ENCODE results near the genes CCDC170, MTRF1L and SCAF8.

DNA sequence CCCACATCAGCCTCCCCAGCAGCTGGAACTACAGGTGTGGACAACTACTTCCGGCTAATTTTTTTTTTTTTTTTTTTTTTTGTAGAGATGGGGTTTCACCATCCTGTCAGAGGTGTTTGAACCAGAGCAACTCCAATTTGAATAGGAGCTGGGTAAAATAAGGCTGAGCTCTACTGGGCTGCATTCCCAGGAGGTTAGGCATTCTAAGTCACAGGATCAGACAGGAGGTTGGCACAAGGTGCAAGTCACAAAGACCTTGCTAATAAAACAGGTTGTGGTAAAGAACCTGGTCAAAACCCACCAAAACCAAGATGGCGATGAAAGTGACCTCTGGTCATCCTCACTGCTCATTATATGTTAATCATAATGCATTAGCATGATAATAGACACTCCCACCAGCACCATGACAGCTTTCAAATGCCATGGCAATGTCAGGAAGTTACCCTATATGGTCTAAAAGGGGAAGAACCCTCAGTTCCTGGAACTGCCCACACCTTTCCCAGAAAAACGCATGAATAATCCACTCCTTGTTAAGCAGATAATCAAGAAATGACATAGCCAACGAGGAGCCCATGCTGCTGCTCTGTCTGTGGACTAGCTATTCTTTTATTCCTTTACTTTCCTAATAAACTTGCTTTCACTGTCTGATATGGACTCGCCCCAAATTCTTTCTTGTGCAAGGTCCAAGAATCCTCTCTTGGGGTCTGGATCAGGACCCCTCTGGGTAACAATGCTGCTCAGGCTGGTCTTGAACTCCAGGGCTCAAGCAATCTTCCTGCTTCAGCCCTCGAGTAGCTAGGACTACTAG lies 10.6 kb upstream of the AKAP12 start:
- PRO-cap, 3 experiments, result no peak in any of the 3 experiments
- RRBS, result no CpG with 5 or more reads among the region's 6 CpGs

DNA sequence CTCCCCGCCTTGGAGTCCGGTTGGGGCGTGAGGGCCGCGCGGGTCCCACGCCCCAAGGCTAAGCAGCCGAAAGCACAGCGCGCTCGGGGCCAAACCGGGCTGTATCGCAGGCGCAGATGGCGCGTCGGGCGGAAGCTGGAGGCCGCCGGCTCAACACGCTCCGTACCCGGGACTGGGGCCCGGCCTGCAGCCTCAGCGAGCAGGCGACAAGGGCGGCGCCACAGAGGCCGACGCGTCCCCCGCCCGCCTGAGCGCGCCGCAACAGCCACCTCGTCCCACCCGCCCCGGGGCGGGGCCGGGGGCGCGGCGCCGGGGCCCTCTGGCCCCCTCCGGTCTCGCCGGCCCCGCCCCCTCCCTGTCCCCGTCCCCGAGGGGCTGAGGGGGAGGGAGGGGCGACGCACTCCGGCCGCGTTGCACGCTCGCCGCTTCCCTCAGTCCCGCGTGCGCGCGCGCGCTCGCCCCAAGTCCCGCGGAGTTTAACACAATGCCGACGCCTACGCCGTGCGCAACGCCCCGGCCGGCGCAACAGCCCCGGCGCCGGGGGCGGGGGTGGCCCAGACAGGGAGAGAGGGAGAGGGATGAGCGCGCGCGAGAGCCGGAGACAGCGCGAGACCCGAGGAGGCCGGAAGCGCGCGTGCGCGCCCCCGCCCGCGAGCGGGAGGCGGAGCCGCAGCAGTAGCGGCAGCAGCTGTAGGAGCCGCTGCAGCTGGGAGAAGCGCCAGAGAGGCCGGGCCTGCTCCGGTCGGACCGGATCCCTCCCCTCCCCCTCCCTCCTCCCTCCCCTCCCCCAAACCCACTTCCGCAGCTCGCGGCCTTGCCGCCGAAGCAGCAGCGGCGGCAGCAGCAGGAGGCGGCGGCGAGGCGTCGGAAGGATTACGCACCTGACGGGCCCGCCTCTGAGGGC lies 1.1 kb downstream of the ZBTB2 start:
- PRO-cap, 3 experiments, result peak in 3 of 3 experiments; most common plus-strand start position 113 of the sequence (in 2); most common minus-strand start position 174 of the sequence (in 3)
- RRBS, result 2% methylated on average over 63 of the region's 124 CpGs

- PRO-cap, 3 experiments, result peak in 1 of 3 experiments; most common plus-strand start chr6:151494126 (in 1); most common minus-strand start chr6:151494005 (in 1)
- RRBS, result 3% methylated on average over 41 of the region's 69 CpGs
Observed at GRCh38 chr6:151493577-151494247, at the start of gene CCDC170. Gene CCDC170 (plus strand): TSS chr6:151494017.

DNA sequence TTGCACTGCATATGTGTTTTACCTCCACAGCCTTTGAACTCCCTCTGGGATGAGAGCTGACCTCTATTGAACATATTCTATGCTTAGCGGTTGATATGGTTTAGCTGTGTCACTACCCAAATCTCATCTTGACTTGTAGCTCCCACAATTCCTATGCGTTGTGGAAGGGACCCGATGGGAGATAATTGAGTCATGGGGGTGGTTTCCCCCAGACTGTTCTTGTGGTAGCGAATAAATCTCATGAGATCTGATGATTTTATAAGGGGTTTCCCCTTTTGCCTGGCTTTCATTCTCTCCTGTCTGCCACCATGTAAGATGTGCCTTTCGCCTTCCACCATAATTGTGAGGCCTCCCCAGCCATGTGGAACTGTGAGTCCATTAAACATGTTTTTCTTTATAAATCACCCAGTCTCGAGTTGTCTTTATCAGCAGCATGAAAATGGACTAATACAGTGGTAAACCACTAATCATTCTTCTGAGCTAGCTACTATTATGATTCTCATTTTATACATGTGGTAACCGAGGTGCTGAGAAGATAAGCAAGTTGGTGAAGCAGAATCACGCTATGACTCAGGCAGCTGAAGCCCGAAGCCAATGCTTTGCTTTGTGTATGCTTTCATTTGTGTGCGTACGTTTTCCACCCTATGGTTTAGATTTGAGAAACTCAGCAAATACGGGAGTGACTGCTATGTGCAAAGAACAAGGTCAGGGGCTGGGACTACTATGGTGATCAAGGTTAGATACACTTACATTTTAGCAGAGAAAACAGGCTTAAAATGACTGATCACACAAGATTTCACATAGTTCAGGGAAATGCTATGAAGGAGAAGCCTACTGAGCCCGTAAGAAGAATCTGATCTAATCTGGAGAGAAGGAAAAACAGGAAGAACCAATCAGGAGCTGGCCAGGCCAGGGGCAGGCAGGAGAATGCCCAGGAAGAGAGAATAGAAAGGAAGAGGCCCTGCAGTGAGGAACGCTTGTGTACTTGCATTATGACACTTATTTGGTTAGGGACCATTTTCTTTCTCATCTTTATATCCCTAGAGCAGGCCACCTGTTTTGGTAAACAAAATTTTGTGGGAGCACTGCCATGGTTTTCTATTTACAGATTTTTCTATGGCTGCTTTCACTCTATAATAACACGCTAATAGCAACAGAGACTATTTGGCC lies 363.6 kb downstream of the ESR1 start:
- PRO-cap, 3 experiments, result no peak in any of the 3 experiments
- RRBS, result no CpG with 5 or more reads among the region's 15 CpGs

DNA sequence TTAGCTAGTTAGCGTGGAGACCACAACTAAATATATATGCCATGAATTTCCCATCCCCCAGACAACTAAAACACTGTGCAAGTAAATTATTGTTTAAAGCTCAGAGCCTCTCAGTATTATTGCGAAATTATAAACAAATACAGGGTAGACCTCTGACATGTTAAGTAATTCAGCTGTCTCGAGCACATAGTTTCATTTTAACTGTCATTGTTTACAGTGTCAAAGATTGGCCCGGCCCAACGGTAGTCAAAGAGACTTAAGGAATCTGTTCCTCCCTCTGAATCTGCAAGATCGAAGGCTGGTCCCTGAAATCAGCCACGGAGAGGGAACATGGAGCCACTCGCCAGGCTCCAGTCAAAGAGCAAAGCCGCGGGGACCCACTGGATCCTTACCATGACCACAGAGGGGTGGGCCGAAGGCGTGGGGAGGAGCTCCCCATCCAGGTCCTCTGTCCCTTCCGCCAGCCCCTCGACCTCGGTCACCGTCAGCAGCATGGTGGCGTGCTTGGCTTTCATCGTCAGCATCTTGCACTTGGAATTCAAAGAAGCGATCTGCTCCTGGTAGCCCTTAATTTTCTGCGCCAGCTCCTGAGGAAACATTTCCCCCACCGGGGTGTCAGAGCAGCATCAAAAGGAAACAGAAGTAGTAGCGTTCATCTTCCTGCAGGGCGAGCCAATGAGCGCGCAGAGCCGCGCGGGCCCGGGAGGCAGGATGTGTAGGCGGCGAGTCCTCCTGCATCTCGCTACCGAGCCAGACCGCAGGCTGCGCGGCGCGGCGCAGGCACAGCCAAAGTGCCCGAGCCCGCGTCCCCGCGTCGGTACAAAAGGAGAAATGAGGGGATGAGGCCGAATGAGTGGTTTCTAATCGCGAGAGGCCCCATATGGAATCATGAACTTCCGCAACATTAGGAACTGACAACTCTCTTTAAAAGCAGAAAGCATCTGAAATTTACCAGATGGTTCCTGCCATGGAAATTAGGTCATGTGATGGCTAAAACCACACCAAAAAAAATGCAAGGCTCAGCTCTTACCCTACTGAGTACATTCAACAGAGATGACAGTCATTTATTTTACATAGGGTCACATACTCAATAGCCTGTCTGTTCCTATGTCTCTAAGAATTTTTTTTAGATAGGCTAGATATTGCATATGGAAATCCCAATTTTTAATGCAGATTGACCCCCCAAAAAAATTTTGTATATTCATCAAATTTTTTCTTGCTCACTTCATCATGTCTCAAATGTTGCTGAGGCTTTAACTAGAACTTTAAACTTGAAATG lies 335.2 kb downstream of the SYNE1 start:
- PRO-cap, 3 experiments, result peak in 2 of 3 experiments; most common plus-strand start position 753 of the sequence (in 2); most common minus-strand start position 741 of the sequence (in 1)
- RRBS, result 1% methylated on average over 8 of the region's 49 CpGs

DNA sequence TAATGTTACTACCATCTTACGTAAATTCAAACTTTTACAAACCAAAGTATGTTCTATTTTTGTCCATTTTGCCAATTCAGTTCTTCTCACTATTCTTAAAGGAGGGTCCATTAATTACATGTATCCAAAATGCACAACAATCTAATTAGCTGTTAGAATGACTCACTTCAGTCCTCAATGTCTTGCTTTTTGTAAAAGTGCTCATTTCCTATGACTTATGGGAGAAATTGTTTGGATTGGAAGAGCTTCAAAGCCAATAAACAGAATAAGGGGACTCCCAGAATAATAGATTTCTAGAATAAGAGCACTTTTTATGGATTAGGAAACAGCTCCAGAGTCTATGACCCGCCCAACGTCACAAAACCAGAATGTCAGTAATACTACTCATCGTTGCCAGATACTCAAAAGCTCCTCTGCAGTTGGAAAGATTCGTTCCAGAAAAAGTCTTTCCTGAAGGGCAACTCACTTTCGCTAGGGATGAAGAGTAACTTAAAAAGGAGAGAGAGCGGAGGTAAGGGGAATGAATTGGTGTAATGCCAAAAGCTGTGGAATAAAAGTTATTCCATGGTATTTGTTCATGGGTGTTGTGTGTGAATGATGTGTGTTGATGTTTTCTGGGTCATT lies 64.8 kb downstream of the SYNE1 start:
- PRO-cap, 3 experiments, result no peak in any of the 3 experiments
- RRBS, result no CpG with 5 or more reads among the region's 7 CpGs

- PRO-cap, 3 experiments, result peak in 3 of 3 experiments; most common minus-strand start chr6:152984239 (in 3)
- RRBS, result no CpG with 5 or more reads among the region's 11 CpGs
Observed at GRCh38 chr6:152984091-152984466, 1.2 kb upstream of the FBXO5 start.

DNA sequence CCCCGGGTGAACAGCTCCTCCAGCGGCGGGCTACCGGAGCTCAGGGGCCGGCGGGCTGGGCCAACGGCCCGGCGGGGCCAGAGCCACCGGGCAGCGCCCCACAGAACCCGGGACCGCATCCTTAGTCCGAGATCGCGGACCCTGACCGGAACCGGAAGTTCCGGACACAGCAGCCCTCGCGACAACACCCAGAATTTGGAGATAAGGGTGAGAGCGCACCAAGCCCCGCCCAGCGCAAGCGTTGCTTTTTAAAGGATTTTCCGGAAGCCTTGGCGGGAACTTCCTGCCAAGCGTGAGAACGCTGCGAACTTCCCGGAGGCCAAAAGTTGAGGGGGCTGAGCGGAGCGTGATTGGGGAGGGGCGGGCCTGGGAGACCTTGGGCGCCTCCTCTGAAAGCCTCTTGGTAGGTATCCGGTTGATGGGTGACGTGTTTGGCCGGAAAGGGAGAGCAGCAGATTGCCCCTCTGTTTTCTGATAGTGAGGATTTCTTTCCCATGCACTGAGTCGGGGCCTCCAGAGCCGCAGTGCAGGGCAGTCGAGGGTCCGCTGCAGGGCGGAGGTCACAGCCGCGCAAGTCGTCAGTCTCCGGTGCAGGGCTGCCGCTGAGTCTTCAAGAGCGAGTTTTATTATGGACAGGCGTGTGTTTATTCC lies at the start of gene MTRF1L:
Gene MTRF1L (minus strand): TSS at position 143 of the 651 bp plus-strand sequence.
- PRO-cap, 3 experiments, result peak in 3 of 3 experiments; most common plus-strand start position 275 of the sequence (in 3); most common minus-strand start position 123 of the sequence (in 3)
- RRBS, result under 1% methylated on average over 15 of the region's 50 CpGs

GRCh38 chr6:153130334-153130870 lies 680 bp downstream of the RGS17 start:
- PRO-cap, 3 experiments, result no peak in any of the 3 experiments
- RRBS, result 4% methylated on average over 13 of the region's 39 CpGs

DNA sequence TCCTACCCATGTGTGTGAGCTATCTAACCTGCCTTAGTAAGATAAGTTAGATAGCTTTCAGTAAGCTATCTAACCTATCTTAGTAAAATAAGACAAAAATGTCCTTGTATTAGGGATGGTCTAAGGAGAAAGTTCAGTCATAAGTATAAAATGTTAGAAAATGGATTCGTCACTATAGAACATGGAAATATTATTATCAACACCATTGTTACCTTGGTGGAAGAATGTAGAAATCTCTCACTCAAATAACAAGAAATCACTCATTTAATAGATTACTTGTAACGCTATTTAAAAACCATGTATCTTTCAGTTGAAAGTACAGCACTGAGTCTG lies 185.0 kb upstream of the RGS17 start:
- PRO-cap, 3 experiments, result no peak in any of the 3 experiments
- RRBS, result no CpG with 5 or more reads among the region's 2 CpGs

GRCh38 chr6:154330569-154330786 lies 26.1 kb downstream of the IPCEF1 start:
- PRO-cap, 3 experiments, result no peak in any of the 3 experiments
- RRBS, result no CpG with 5 or more reads among the region's 2 CpGs

DNA sequence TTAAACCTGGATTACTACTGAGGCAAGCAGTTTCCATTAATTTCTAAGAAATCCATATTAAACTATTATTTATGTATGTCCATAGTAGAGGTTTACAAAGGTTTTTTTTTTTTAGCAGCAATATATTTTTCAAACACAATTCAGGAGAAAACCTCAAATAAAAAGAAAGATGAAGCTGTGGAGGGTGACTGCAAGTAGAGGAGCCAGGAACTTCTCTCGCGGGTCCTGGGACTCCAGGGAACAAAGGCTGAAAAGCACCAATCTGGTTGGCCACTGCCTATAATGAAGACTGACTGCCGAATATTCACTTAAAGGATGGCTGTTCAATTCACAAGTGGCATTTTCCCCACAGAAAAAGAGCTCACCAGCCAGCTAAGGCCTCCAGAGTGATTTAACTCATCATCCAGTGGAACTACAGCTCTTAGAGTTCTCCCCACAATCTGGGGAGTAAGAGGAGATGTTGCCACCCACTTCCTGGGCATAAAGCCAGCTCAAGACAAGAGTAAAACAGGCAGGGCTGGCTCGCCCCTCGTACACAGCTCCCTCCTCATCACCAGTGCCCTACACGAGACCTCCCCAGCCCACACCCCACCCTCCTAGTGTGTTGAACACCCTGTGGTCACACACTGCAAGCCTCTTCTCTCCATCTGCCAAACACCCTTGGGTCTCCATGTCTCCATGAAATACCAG lies 47.0 kb upstream of the IPCEF1 start:
- PRO-cap, 3 experiments, result no peak in any of the 3 experiments
- RRBS, result no CpG with 5 or more reads among the region's 6 CpGs

- PRO-cap, 3 experiments, result no peak in any of the 3 experiments
- RRBS, result 91% methylated on average over 2 of the region's 21 CpGs
Observed at GRCh38 chr6:154441848-154442422, 68.5 kb downstream of the CNKSR3 start.

GRCh38 chr6:154482834-154483569 lies 27.5 kb downstream of the CNKSR3 start:
- PRO-cap, 3 experiments, result no peak in any of the 3 experiments
- RRBS, result no CpG with 5 or more reads among the region's 10 CpGs

DNA sequence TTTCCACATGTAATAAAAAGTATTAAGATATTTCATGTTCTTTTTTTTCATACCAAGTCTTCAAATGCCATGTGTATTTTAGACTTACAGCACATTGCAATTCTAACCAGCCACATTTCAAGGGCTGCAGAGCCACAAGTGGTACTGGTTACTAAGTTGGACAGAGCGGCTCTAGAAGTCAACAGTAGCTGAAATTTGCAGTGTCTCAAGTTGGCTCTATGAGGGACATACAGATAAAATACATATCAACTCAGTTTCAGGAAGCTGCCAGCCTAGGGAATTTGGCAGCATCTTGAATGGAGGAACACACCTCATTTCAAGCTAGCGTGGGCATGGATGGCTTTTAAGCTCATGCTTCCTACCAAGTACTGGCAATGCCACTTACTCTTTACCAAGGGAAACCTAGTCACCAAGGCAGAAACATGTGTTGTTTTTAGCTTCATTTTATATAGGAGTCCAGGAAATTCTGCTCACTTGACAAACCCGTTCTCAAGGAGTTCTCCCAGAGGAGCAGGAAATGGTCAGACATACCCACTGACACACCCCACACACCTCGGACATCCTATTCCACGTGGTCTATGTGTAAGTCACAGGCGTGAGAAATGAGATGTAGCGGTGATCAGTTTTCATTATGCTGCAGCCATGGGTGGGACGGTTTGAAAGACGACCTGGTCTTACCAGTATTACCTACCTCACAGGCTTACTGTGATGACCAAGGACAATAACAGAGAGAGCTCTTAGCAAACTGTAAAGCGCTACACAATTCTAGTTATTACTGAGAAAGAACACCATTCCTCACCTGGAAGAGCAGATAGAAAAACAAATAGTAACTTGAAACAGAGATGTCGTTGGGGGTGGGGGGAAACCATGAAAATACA lies 2.0 kb downstream of the CNKSR3 start:
- PRO-cap, 3 experiments, result peak in 1 of 3 experiments; most common plus-strand start position 528 of the sequence (in 1)
- RRBS, result no CpG with 5 or more reads among the region's 11 CpGs

DNA sequence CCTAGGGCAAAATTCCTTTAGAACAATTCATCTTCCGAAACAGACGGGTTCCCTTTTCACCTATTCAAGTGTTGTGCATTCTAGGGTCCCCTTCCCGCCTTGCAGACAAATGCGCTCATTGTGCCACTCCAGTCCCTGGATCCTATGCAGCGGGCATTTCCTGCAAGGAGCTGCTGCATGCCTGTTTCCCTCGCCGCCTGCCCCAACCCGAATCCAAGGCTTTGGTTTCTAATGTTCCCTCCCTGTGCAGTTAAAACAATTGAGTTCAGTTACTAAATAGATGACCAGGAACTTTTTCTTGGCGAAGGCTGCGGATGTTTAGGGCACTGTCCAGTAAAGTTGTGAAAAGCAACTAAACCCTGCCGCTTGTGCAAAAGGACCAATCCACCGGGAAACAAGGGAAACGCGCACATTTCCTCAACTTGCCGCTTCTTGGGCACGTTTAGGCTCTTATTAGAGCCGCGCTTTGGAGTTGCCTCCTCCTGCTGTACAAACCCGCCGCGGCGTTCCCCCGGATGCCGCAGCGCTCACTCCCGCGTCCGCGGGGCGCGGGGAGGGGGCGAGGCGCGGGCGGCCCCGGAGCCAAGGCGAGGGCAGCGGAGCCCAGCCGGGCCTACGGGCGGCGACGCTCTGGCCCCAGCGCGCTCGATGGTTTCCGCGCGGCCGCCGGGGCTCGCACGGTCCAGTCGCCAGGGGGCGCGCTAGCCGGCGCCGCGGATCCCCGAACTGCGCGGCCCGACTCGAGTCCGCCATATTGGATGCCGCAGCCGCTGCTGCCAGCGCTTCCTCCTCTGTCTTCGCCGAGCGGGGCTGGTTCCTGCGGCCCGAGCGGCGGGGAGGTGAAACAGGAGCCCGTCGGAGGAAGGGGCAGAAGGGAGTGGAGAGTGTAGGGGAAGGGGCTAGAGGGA lies at the start of gene SCAF8:
Gene SCAF8 (plus strand): TSS at position 752 of the 908 bp plus-strand sequence.
- PRO-cap, 3 experiments, result peak in 3 of 3 experiments; most common plus-strand start position 530 of the sequence (in 2); most common minus-strand start position 647 of the sequence (in 2)
- RRBS, result 1% methylated on average over 40 of the region's 78 CpGs

- PRO-cap, 3 experiments, result no peak in any of the 3 experiments
- RRBS, result no CpG with 5 or more reads among the region's 4 CpGs
Observed at GRCh38 chr6:154843292-154843851, 110.2 kb downstream of the SCAF8 start.

DNA sequence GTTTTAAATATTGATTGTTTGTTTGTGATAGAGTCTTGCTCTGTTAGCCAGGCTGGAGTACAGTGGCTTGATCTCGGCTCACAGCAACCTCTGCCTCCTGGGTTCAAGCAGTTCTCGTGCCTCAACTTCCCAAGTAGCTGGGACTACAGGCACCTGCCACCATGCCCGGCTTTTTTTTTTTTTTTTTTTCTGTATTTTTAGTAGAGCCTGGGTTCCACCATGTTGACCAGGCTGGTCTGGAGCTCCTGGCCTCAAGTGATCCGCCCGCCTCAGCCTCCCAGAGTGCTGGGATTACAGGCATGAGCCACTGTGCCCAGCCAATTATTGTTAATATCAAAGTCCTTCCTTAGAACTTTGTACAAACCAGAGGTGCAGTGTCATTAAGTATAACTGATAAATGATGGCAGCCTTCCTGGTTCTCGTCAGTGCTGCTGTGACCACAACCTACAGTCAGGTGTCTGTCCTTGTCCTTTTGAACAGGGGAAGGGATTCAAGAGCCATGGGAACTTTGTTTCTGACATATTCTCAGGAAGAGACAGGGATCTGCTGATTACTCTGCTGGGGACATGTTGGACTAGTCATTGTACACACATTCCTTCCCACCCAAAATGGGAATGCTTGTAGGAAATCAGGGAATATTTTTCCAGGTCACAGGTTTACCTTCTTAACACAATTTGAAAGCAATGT lies 103.3 kb upstream of the TIAM2 start:
- PRO-cap, 3 experiments, result no peak in any of the 3 experiments
- RRBS, result no CpG with 5 or more reads among the region's 6 CpGs

DNA sequence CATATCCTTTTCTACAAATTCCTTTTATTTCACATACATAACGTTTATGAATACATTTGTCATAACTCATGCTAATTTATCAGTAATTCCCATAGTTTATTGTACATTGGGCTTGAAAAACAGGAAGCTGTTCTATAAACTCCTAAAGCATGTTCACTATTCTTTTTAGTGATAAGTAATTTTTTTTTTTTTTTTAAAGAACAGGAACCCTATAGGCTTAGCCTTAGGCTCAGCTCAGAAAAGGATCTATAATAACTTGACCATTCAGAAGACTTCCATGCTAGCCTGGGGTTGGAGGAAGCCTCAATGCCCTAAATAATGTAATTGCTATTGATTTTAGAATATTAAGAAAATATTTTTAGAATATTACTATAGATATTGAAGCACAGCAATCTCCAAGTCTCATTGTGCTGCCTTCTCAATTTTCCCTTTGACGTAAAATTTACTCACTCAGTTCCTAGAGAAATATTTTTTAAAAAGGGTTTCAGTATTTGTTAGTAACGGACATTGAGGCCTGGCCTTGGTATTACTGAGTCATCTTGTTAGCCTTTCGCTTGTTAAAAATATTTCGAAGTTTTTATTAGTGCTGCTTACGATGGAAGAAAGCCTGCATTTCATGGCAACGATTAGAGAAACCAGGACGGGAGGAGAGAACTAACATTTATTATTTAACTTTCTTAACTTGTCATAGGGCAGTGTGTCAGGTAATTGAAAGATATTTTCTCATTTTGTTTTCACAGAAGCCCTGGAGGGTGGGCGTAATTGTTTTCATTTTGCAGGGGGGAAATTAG lies 82.1 kb downstream of the TIAM2 start:
- PRO-cap, 3 experiments, result no peak in any of the 3 experiments
- RRBS, result no CpG with 5 or more reads among the region's 9 CpGs

GRCh38 chr6:155247620-155248300 lies 16.1 kb upstream of the CLDN20 start:
- PRO-cap, 3 experiments, result no peak in any of the 3 experiments
- RRBS, result 95% methylated on average over 8 of the region's 23 CpGs

Data from breast (tissue), 4 donors.